Peripheral blood mononuclear cell (primary cell): ENCODE measurements around the gene POLG.

GRCh38 chr15:89334209-89334945 is at the start of gene POLG:
TSS of gene POLG (minus strand) at chr15:89334824.
- PRO-cap, 8 experiments, result peak in 8 of 8 experiments; most common plus-strand start chr15:89334546 (in 2); most common minus-strand start chr15:89334566 (in 6)

DNA sequence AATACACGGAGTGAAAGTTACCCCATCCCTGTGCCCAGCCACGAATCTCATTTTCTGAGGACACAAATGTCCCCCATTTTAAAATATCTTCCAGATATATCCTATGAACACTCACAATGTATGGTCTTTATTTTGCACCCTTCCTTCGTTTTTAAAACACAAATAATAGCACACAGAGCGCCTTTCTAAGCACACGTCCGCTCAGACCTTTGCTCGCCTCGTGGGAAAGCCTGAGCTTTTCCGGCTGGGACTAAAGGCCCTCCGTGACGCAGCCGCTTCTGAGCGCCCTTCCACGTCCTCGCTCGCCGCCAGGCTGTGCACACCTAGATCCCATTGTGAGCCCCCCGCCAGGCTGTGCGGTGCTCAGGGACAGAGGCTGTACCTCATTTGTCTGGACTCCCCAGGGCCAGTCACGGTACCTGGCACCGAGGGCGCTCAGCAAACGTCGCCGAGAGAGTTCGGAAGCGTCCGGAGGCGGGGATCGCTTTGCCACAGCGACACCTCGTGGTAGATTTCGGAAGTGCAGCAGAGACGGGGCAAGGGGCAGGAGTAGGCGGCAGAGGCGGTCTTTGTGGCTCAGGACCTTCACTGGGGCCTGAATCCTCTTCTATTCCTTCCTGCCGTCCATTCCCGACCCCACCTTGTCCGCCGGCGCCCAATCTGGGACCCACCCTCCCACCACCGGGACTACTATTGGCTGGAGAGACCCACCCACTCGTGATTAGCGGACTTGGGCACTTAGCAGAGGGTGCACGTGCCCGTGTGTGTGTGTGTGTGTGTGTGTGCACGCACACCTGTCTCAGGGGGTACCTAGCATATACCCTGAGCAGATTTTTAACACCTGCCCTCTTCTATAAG is 65.8 kb downstream of the RHCG start:
- PRO-cap, 8 experiments, result no peak in any of the 8 experiments

DNA sequence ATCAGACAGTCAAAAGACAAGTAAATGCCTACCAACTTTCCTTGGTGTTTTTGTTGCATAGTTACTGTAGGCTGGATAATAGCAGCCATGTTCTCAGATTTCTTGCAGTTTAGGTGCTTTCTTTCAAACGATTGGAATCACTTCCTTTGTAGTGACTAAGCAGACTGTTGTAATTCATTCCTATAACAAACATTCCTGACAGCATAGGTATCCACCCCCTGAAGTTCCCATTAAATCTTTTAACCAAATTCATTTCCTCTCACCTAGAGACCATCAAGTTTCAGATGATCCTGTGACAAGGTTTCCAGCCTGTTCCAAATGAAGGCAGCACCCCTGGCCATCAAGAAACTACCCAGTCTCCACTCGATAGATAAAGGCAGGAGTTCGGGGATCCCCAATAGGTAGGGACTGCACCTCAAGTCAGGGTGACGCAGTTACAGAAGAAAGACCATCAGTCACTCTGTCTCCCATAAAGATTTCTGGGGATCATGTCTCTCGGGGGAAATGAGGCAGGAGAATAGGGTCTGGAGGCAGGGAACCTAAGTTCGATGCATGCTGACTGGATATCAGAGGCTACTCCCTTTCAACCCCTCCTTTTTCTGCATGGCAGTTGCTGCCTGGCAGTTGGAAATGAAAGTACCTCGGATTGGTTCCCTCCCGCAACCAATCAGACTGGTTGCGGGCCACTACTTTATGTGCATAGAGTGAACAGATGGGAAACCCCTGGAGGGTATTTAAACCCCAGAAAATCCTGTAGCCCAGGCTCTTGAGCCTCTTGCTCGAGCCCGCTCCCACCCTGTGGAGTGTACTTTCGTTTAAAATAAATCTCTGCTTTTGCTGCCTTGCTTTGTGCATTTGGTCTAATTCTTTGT is 27.3 kb downstream of the RHCG start:
- PRO-cap, 8 experiments, result no peak in any of the 8 experiments

GRCh38 chr15:89783849-89784783 is 8.0 kb downstream of the MESP2 start:
- PRO-cap, 8 experiments, result peak in 5 of 8 experiments; most common minus-strand start chr15:89784030 (in 4)

DNA sequence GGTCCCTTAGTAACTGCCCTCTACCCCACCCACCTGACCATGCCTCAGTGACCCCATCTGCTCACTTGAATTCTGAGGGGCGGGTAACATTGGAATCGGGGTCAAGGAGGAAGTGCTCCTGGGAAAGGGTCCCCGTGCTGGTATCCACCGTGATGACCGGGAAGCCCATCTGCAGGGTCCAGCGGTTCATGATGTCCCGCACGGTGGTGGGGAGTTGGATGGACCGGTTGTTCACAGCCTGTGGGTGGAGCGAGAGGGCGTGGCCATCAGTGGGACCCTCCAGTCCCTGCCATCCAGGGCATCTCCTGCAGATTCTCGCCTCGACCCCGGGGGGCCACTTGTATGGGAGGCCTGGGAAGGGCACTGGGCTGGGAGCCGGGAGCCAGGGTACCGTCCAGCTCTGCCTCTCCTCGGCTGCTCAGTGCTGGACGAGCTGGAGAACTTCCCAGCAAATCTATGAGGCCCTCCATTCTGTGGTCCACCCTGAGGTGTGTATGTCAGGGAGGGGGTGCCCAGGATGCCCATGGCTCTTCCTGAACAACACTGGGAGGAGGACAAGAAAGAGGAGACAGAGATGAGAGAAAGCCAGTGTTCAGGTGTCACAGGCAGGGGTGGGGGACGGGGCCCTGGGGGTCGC is 13.2 kb downstream of the ANPEP start:
- PRO-cap, 8 experiments, result peak in 1 of 8 experiments; most common minus-strand start position 412 of the sequence (in 1)

DNA sequence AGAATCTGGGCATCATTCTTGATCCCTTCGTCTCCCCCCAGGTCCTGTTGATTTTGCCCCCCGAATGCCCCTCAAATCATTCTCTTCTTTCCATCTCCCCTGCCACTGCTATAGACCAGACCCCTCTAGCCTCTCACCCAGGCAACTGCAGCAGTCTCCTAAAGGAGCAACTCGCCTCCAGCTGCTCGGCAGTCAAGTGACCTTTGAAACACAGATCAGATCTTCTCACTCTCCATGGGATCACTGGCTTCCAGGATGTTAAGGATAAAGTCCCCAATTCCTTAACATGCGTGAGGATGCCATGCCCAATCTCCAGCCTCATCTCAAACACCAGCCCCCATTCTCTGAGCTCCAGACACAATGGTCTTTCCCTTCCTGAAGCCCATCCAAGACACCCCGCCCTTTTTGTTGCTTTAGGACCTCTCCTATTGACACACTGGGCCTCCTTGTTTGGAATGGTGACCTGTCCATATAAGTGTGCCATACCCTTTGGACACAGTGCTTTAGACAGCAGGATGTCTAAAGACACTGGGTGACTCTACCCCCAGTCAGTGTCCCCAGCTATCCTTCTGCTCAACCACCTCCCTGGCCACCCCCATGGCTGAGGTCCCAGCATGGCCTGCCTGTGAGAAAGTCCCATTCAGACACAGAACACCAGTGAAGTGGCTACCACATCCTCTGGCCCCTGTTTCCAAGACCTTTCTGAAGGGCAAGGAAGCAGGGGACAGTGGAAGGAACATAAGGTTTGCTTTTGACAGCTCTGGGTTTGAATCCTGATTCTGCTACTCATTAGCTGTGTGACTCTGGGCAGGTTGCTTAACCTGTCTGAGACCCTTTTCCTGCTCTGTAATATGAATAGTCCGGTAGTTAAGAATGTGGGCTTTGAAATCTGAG is 6.0 kb upstream of the AP3S2 start:
- PRO-cap, 8 experiments, result no peak in any of the 8 experiments

GRCh38 chr15:90029077-90029449 is 27.9 kb downstream of the ZNF710 start:
- PRO-cap, 8 experiments, result no peak in any of the 8 experiments

DNA sequence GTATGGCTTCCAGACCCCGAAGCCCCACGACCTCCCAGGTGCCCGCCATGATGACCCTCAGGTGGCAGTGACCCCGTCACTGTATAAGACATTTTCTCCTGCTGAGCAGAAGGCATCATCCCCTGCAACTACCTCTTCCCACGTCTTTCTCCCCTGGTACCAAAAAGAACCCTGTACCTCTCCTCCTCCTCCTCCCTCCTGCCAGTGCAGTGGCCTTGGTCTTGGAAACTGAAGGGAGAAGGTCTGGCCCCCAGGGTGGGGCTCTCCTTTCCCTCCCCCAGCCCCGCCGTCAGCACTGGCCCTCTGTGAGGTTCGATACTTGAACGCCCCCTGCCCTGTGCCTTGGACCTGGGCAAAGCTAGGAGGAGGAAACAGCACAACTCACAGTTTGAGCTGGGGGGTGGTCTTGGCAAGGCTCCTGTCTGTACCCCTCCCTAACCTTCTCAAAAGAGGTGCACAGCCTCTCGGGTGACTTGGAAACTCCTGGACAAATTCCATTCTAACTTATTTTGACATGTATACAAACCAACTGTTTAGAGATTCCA is 20.6 kb downstream of the IDH2 start:
- PRO-cap, 8 experiments, result no peak in any of the 8 experiments

GRCh38 chr15:90087568-90087921 is 14.7 kb downstream of the IDH2 start:
- PRO-cap, 8 experiments, result no peak in any of the 8 experiments

GRCh38 chr15:90154929-90155546 is 46.1 kb upstream of the SEMA4B start:
- PRO-cap, 8 experiments, result no peak in any of the 8 experiments

DNA sequence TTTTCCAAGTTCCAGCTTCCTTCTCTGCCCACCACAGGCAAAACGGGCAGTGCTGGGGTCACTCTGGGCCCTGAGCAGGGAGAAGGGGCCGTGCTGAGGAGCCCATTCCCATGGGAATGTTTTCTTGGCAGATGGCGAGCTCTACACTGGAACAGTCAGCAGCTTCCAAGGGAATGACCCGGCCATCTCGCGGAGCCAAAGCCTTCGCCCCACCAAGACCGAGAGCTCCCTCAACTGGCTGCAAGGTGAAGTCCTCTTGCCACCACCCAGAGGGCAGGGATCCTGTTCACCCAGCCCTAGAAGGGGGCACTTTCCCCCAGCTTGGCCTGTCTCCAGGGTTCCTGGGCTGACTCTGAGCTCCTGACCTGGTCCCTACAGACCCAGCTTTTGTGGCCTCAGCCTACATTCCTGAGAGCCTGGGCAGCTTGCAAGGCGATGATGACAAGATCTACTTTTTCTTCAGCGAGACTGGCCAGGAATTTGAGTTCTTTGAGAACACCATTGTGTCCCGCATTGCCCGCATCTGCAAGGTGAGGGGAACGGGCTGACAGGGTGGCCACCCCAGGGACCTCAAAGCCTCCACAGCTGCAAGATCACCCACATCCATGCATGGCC is 12.4 kb downstream of the CIB1 start:
- PRO-cap, 8 experiments, result no peak in any of the 8 experiments

GRCh38 chr15:90223438-90224102 is 10.2 kb downstream of the CIB1 start:
- PRO-cap, 8 experiments, result no peak in any of the 8 experiments

DNA sequence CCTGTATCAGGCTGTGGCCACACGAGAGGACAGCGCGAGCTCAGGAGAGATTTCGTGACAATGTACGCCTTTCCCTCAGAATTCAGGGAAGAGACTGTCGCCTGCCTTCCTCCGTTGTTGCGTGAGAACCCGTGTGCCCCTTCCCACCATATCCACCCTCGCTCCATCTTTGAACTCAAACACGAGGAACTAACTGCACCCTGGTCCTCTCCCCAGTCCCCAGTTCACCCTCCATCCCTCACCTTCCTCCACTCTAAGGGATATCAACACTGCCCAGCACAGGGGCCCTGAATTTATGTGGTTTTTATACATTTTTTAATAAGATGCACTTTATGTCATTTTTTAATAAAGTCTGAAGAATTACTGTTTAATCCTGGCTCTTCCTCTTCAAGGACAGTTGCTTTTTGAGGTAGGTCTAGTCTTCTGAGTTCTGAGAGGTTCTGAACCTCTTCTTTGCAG is 4.4 kb downstream of the CIB1 start:
- PRO-cap, 8 experiments, result peak in 3 of 8 experiments; most common minus-strand start position 250 of the sequence (in 2)

DNA sequence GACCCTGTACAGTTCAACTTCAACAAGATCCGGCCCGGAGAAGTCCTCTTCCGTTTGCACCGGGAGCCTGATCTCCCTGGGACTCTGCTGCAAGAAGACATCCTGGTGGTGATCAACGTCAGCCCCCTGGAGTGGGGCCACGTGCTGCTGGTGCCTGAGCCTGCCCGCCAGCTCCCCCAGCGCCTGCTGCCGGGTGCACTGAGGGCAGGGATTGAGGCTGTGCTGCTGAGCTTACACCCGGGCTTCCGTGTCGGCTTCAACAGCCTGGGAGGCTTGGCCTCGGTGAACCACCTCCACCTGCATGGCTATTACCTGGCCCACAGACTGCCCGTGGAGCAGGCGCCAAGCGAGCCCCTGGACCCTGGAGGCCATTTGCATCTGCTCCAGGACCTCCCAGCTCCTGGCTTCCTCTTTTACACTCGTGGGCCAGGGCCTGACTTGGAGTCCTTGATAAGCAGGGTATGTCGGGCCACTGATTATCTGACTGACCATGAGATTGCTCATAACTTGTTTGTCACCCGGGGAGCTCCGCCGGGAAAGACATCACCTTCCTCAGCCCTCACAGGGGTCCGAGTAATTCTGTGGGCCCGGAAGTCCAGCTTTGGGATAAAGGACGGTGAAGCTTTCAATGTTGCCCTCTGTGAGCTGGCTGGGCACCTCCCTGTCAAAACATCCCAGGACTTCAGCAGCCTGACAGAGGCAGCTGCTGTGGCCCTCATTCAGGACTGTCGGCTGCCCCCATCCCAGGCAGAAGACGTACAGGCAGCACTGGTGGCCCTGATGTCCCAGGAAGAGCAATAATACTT is 7.5 kb downstream of the GDPGP1 start:
- PRO-cap, 8 experiments, result no peak in any of the 8 experiments

- PRO-cap, 8 experiments, result peak in 8 of 8 experiments; most common plus-strand start chr15:90401117 (in 8); most common minus-strand start chr15:90400953 (in 3)
Observed at GRCh38 chr15:90400726-90401284, 12.8 kb downstream of the IQGAP1 start.

DNA sequence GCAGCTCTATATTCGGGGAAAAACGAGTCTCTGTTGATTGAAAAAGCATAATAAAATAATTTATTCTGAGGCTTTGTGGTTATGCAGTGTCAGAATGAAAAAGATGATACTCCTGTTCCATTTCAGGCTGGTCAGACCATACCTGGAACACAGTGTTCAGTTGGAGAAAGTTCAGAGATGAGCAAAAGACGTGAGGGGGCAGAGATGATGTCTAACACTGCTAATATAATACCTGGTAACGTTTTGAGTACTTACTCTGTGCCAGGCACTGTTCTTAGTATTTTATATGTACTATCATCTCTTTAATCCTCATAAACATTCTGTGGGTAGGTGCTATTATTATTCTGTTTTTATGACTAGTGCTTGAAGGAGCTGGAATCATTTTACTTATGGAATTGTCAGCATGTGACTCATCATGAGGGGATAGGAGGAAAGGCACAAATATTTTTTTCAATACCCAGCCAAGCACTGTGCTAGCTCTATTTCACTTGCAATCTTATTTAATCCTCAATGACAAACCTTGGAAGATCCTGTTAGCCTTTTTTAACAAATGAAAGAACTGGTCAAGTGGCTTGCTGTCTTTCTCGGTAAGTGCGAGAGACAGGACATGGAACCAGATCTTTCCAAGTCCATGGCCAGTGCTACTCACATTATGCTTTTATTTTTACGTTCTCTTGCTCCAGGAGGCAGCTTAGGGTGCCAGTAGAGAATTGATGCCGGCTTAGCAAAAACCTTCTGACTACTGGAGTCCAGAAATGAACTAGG is 31.9 kb downstream of the IQGAP1 start:
- PRO-cap, 8 experiments, result no peak in any of the 8 experiments

DNA sequence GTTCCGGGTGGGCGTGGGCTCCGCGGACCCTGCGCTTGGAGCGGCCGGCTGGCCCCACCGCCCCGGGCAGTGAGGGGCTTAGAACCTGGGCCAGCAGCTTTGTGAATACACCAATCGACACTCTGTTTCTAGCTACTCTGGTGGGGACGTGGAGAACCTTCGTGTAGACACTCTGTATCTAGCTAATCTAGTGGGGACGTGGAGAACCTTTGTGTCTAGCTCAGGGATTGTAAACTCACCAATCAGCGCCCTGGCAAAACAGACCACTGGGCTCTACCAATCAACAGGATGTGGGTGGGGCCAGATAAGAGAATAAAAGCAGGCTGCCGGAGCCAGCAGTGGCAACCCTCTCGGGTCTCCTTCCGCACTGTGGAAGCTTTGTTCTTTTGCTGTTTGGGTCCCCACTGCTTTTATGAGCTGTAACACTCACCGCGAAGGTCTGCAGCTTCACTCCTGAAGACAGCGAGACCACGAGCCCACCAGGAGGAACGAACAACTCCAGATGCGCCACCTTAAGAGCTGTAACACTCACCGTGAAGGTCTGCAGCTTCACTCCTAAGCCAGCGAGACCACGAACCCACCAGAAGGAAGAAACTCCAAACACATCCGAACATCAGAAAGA is 18.6 kb upstream of the CRTC3 start:
- PRO-cap, 8 experiments, result peak in 6 of 8 experiments; most common plus-strand start position 350 of the sequence (in 4); most common minus-strand start position 184 of the sequence (in 1)

GRCh38 chr15:90550906-90551482 is 21.3 kb downstream of the CRTC3 start:
- PRO-cap, 8 experiments, result no peak in any of the 8 experiments

- PRO-cap, 8 experiments, result peak in 5 of 8 experiments; most common plus-strand start chr15:90564415 (in 3); most common minus-strand start chr15:90564208 (in 5)
Observed at GRCh38 chr15:90564023-90564700, 34.4 kb downstream of the CRTC3 start.

DNA sequence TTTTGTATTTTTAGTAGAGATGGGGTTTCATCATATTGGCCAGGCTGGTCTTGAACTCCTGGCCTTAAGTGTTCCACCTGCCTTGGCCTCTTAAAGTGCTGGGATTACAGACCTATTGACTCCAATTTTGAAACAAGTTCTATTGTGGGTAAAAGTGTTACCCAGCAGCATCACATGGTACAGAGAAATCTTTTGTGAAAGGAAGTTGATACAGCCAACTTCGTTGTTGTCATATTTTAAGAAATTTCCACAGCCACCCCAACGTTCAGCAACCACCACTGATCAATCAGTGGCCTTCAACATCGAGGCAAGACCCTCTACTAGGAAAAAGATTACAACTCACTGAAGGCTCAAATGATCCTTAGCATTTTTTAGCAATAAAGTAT is 38.8 kb downstream of the CRTC3 start:
- PRO-cap, 8 experiments, result no peak in any of the 8 experiments